ENCODE measurements around the genes SPAG16 and ATIC.

DNA sequence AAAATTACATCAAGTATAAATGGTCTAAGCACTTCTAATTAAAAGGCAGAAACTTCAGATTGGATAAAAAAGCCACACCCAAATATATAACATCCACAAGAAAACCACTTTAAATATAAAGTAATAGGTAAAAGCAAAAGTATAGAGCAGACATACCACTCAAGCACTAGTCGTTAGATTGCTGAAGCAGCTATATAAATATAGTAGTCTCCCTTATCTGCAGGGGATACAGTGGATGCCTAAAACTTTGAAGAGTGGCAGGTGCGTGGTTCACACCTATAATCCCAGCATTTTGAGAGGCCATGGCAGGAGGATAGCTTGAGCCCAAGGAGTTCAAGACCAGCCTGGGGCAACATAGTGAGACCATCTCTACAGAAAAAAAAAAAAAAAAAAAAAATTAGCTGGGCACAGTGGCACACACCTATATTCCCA is 47.9 kb downstream of the RPE start:
- PRO-cap, 3 experiments: no peak in any of the 3 experiments
- RRBS: no CpG with 5 or more reads among the region's 2 CpGs

GRCh38 chr2:210477302-210477886 is 835 bp upstream of the LANCL1 start:
- PRO-cap, 3 experiments: no peak in any of the 3 experiments
- RRBS: no CpG with 5 or more reads among the region's 3 CpGs

DNA sequence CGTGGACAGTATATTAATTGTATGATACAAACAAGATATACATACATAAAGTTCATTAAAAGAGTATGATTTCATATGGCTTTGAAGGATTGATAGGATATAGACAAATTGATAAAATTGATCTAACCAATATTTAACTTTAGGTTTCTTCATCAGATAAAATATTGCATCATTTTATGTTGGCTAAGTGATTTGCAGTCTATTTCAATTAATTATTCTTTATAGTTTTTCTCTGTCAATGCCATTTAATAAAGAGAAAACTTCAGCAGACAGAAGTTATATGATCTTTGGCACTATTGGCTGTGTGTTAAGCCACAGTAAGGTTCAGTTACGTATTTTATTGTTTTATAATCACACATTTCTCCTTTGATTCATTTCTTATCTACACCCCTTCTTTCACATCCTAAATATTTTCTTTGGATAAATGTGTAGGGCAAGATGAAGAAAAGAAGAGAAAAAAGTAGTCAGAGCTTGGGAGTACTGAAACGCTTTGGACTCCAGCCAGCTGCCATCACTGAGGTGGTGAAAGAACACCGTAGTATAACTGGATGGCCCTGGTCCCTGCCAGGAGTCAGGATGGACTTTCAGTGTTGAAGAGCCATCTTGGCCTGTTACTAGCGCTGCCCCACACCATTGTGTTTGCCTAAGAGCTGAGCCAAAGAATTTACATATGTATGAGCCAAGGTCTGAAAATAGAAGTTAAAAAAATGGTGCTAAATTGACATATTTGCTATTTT is 9.8 kb upstream of the CPS1 start:
- PRO-cap, 3 experiments: no peak in any of the 3 experiments
- RRBS: no CpG with 5 or more reads among the region's 5 CpGs

- PRO-cap, 3 experiments: no peak in any of the 3 experiments
- RRBS: no CpG with 5 or more reads among the region's 1 CpG
These were observed 3.0 kb upstream of the CPS1 start for GRCh38 chr2:210553311-210553849.

- PRO-cap, 3 experiments: no peak in any of the 3 experiments
- RRBS: no CpG with 5 or more reads among the region's 8 CpGs
These were observed 300.8 kb downstream of the ERBB4 start for GRCh38 chr2:212237751-212238218.

DNA sequence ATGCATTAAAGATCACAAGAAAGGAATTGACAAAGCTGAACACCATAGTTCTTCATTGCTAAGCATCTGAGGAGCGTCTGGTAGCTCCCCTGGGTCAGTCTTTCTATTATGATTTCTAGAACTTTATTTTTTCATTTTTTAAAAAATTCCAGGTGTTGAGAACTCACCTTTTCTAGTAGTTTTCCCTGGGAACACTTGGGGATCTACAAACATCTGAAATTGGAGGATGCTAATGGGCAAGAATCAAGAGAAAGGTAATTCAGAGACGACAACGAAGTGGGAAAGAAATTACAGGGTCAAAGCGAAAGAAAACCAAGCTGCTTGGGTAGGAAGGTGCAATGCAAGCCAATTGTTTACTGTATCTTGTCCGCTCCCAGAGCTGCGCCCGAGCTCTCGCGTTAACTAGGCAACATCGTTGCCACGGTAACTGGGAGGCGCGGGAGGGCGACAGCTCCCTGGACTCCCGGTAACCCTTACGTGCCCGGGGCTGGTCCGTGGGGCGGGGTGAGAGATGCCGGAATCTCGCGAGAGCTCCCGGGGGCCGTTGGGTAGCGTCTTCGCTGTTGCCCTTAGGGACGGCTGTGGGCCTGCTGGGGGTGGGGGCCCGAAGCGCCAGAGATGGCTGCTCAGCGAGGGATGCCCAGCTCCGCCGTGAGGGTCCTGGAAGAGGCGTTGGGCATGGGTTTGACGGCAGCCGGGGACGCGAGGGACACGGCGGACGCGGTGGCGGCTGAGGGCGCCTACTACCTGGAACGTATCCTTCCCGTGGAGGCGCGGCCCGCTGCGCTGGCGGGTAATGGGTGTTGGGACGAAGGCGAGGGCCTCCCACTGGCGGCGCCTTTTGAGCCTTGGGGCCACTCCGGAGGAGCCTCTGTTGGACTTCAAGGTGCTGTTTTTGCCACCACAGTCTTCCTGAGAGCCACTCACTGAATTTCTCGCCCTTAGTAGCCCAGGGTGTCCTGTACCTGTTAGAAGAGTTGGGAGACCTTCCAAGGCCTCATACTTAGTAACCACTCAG is at the start of gene SPAG16:
Gene SPAG16 (plus strand): TSS at position 599 of the 1,018 bp plus-strand sequence.
- PRO-cap, 3 experiments: peak in 3 of 3 experiments; most common plus-strand start position 572 of the sequence (in 2); most common minus-strand start position 395 of the sequence (in 2)
- RRBS: no CpG with 5 or more reads among the region's 56 CpGs

- PRO-cap, 3 experiments: no peak in any of the 3 experiments
- RRBS: no CpG with 5 or more reads among the region's 3 CpGs
These were observed 54.9 kb downstream of the VWC2L start for GRCh38 chr2:214465703-214466159.

- PRO-cap, 3 experiments: no peak in any of the 3 experiments
- RRBS: no CpG with 5 or more reads among the region's 3 CpGs
These were observed 86.7 kb downstream of the VWC2L start for GRCh38 chr2:214497547-214497981.

GRCh38 chr2:215311588-215312820 is at the start of gene ATIC:
TSS of gene ATIC (plus strand) at chr2:215312059.
- PRO-cap, 3 experiments: peak in 3 of 3 experiments; most common plus-strand start chr2:215312062 (in 1); most common minus-strand start chr2:215311909 (in 2)
- RRBS: 1% methylated on average over 41 of the region's 74 CpGs

DNA sequence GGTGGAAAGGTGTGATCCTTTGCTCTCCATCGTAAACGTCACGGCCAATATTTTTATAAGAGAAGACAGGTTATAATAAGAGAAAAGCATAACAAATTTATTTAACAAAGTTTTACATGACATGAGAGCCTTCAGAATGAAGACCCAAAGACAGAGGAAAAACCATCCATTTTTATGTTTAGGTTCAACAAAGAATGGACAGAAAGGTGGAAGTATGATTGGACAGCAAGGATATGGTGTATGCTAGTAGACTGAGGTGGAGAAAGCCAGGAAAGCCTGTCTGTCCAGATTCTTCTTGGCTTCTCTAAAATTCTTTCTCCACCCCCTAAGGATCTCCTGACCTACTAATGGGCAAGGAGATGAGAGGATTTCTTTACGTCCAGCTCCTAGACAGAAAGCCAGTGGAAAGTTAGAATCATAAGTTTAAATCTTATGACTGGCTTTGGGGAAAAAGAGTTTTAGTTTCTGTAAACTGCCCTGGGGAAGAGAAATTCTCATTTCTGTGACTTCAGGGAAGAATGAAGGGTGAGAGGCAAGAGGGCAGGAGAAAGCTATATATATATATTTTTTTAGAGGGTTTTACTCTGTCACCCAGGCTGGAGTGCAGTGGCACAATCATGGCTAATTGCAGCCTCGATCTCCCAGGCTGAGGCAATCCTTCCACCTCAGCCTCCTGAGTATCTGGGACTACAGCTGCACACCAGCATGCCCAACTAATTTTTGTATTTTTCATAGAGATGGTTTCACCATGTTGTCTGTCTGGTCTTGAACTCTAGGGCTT is 3.1 kb downstream of the ATIC start:
- PRO-cap, 3 experiments: no peak in any of the 3 experiments
- RRBS: no CpG with 5 or more reads among the region's 5 CpGs

DNA sequence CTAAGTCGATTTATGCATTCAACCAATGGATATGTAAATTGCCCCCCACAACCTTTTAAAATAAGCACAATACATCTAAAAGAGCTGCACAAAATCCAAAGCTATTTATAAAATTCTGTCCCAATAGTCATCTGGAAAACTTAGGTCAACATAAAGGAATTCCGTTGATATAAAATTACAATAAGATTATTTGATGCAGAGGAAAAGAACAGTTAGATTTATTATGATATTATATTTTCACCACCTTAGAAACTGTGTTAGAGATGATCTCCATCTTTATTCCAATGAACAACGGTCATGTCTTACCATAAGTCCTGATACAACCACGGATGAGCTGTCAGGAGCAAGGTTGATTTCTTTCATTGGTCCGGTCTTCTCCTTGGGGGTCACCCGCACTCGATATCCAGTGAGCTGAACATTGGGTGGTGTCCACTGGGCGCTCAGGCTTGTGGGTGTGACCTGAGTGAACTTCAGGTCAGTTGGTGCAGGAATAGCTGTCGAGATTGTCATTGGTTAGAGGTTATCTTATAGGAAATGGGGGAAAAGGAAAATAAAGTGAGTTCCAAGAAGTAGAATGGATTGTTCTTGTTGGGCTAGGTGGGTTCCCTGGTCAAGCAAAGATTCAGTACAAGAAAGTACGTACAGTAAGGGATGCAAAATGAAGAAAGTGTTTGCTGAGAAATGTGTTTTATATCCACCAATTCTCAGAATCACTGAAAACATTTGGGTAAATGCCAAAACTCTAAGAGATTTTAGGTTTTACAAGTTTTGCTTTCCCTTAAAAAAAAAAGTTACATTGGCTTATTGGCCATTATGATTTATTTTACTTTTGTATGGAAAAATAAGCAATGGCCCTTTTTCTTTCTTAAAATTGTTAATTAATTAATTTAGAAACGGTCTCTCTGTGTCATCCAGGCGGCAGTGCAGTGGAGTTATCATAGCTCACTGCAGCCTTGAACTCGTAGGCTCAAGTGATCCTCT is 56.8 kb downstream of the FN1 start:
- PRO-cap, 3 experiments: no peak in any of the 3 experiments
- RRBS: no CpG with 5 or more reads among the region's 13 CpGs

DNA sequence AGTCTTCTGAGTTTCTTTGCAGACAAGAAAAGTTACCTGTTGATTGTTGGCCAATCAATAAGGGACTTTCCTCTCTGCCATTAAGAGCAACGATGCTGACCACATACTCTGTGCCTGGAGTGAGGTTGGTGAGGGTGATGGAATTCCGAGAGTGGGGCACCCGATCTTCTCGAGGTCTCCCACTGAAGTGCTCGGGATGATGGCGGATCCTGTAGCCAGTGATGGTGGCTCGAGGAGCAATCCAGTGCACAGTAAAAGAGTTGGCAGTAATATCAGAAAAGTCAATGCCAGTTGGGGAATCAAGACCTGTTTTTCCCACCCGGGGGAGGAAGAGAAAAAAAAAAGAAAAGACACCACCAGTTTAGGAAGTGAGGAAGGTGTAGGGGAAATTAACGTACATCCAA is 49.2 kb downstream of the FN1 start:
- PRO-cap, 3 experiments: no peak in any of the 3 experiments
- RRBS: no CpG with 5 or more reads among the region's 9 CpGs

DNA sequence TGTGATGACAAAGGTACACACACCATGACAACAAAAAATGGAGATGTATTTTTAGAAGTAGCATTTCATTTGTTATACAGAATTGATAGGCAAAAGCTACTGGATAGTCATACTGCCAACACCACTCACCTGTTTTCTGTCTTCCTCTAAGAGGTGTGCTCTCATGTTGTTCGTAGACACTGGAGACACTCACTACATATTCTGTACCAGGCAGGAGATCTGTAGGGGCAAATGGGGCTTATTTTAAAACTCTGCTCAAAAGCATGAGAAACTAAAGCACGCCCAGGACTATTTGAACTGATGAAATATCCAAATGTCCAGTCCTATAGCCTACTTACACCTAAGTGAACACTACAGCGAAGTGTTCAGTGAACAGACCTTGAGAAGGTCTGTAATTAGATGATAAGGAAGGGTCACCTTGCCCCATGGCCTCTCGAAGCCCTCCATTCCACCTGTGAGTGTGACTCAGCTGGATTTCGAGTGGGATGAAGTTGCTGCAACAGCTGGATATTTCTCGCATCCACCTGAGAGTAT is 47.7 kb downstream of the FN1 start:
- PRO-cap, 3 experiments: no peak in any of the 3 experiments
- RRBS: no CpG with 5 or more reads among the region's 6 CpGs

GRCh38 chr2:215619549-215620078 is 183.7 kb upstream of the FN1 start:
- PRO-cap, 3 experiments: no peak in any of the 3 experiments
- RRBS: no CpG with 5 or more reads among the region's 12 CpGs

- PRO-cap, 3 experiments: no peak in any of the 3 experiments
- RRBS: no CpG with 5 or more reads among the region's 11 CpGs
These were observed 188.4 kb upstream of the FN1 start for GRCh38 chr2:215624137-215624846.

DNA sequence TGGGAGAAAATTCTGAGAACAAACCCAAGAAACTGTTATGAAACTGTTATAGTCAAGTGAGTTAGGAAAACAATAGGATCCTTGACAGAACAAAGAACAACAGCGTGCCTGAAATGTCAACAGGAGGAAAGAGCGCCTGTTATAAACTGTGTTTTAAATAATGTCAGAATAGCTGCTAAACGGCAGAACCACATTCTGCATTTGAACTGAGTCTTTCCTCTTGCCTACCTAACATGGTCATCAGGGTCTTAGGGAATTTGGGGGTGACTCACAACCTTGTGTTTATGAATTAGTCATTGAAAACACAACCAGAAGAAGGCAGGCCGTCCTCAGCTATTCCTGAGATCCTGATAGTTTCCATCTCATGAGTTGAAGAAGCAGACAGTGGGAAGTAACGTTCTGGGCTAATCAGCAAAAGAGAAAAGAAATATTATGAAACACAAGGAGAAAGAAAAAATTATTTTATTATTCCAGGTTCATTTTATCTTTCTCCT is 222.0 kb upstream of the FN1 start:
- PRO-cap, 3 experiments: no peak in any of the 3 experiments
- RRBS: no CpG with 5 or more reads among the region's 5 CpGs

DNA sequence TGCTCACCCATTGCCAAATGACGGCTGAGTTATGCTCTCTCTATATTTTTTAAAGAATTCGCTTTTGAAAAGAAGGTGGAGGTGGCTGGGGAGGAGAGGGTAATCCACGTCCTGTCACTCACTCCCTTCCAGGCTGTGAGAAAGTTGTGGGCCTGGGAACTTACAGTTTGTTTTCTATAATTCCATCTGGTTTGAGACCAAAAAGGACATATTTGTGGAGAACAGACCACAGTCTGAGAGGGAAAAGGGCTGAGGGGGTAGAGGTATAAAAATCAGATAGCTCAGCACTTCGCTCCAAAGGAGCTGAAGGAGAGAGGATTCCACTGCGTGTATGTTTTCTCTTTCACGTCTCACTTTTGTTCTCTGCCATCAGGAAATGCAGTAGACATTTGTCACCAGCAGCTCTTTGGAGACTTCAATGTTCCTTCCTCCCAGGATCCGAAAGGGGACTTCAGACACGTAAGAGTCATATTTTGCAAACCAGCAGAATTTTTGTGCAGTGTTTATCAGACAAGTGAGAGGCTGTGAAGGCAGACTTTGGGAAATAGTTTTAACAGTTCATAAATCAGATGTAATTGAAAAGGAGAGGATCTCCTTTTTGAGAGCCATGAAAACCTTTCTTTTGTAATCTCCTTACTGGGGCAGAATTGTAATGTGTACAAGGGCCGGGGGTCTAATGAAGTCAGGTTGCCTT is 282.1 kb upstream of the FN1 start:
- PRO-cap, 3 experiments: peak in 1 of 3 experiments; most common plus-strand start position 287 of the sequence (in 1)
- RRBS: no CpG with 5 or more reads among the region's 9 CpGs

GRCh38 chr2:215773154-215773495 is 240.2 kb downstream of the MREG start:
- PRO-cap, 3 experiments: no peak in any of the 3 experiments
- RRBS: no CpG with 5 or more reads among the region's 1 CpG

- PRO-cap, 3 experiments: no peak in any of the 3 experiments
- RRBS: no CpG with 5 or more reads among the region's 4 CpGs
These were observed 25.7 kb downstream of the XRCC5 start for GRCh38 chr2:216134714-216135469.

DNA sequence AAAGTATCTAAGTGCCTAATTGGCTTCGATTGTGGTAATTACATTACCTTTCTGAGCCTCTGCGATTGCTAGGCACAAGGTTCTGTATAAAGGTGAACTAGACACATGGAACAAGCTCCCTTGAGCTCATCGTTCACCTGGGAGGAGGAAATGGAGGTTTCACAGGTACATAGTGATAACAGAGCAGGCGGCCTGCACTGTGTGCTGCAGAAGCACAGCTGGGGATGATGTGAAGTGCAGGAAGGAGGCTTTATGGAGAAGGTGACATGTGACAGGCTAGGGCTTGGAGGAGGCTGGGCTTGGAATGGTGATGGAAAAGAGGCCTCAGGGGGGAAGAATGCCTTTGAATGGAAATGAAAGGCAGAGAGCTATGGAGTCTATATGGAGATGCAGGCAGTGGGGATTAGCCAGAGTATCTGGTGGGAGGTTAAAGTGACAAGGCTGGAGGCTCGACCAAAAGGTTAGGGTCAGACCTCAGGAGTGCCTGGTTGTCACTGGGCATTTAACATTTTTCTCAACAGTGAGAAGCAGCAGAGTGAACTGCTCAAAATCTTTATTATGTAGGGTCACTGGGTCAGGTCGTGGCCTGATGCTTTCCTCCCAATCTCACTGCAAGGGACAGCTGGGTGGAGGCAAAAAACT is 22.8 kb downstream of the MARCHF4 start:
- PRO-cap, 3 experiments: no peak in any of the 3 experiments
- RRBS: no CpG with 5 or more reads among the region's 6 CpGs

All from breast (tissue), 4 donors.